NT2/D1 (cell line): ENCODE data around the genes NPFFR2 and MTHFD2L.

GRCh38 chr4:71255023-71255503, 68.0 kb downstream of the SLC4A4 start:
- RRBS, 2 experiments = no CpG with 5 or more reads among the region's 5 CpGs

- RRBS, 2 experiments = no CpG with 5 or more reads among the region's 4 CpGs
These were observed 72.8 kb downstream of the SLC4A4 start for GRCh38 chr4:71259784-71260426.

DNA sequence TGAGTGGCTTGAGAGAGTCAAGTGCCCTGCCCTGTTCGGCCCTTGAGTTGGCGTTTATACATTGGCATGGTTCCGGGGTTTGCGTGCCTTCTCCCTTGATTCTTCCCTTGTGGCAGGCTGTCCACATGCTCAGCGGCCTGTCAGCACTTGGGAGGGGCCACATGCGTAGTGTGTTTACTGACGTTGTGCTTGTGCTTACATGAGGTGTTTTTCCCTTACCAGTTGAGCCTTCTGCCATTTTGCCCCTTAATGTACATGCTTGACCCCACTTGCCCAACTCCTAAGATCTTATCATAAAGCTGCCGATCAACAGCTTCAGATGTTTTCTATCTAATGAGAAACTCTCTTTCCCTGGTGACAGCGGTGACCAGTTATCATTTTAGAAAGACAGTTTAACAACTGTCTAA, 49.4 kb upstream of the GC start:
- RRBS, 2 experiments = no CpG with 5 or more reads among the region's 9 CpGs

DNA sequence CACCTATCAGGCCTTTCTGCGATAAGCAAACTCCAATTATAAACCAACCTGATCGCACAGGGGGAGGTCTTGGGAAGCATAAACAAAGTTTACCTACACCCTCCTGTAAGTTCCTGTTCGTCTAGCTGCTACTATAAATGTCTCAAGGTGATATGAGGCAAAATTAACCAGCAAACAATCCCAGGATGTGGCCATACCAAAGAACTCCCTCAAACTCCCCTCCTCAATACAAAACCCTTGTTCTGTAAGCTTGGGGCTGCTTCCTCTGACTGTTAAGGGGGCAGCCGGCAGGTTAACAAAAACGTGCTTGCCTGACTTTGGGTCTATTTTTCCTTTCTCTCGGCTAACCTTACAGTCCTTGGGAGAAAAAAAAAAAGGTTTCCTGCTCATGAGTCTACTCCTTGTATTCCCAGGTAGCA, 74.1 kb upstream of the GC start:
- RRBS, 2 experiments = no CpG with 5 or more reads among the region's 6 CpGs

GRCh38 chr4:72031724-72032181, at the start of gene NPFFR2:
NPFFR2 (plus strand) TSS chr4:72032000.
- RRBS, 2 experiments = 2% methylated on average over 4 of the region's 26 CpGs

- RRBS, 2 experiments = no CpG with 5 or more reads among the region's 1 CpG
These were observed 165.6 kb downstream of the NPFFR2 start for GRCh38 chr4:72197523-72197722.

GRCh38 chr4:73113465-73114081, 44.1 kb upstream of the COX18 start:
- RRBS, 2 experiments = no CpG with 5 or more reads among the region's 6 CpGs

- RRBS, 2 experiments = no CpG with 5 or more reads among the region's 4 CpGs
These were observed 82.8 kb upstream of the COX18 start for GRCh38 chr4:73152231-73152895.

DNA sequence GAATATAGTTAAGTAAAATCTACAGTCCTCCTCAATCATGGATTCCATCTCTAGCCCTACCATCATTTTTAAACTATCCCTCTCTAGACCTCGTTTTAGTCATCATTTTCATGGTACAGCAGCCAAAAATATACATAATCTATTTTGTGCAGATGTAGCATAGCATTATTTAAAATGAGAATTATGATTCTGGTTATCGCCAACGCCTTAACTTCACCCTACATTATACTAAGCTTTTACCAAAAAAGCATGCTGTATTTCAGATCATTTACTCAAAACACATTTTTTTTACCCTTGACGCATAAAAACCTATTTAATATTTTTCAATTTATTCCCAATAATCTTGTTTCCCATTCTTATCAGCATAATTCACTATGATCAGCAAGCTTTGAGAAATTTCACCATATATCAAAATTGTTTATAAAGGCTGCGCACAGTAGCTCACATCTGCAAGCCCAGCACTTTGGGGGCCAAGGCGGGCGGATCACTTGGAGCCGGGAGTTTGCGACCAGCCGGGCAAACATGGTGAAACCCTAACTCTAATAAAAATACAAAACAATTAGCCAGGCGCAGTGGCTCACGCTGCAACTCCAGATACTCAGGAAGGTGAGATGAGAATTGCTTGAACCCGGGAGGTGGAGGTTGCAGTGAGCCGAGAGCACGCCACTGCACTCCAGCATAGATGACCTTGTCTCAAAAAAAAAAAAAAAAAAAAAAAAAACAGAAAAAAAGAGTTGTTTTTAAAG, 8.5 kb downstream of the ANKRD17 start:
- RRBS, 2 experiments = no CpG with 5 or more reads among the region's 15 CpGs

- RRBS, 2 experiments = no CpG with 5 or more reads among the region's 4 CpGs
These were observed 4.3 kb downstream of the ALB start for GRCh38 chr4:73408156-73409061.

- RRBS, 2 experiments = no CpG with 5 or more reads among the region's 6 CpGs
These were observed 16.4 kb downstream of the RASSF6 start for GRCh38 chr4:73603812-73604322.

DNA sequence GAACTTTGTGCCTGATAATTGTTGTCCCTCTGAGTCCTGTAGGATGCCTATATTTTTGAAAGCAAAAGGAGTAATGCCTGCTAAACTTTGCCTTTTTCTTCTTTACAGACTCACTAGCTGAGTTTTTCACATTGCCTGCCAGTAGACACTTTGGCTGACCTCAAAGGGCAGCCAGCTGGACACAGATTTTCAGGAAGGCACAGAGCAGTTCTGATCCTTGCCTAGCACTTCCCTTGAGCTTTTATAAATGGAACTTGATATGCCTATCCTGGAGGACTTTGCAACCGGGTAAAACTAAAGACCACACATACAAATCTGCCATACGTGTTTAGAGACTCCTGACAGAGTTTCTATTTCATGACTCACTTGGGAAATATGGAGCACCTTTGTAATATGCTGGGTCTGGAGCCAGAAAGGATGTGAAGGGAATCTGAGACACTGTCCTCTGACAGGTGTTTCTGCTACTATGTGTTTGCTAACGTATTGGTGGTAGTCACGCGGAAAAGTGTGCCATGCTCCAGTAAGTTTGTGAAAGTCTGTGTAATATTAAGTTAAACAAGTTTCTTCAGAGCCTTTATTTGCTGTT, 56.6 kb upstream of the RASSF6 start:
- RRBS, 2 experiments = no CpG with 5 or more reads among the region's 5 CpGs

DNA sequence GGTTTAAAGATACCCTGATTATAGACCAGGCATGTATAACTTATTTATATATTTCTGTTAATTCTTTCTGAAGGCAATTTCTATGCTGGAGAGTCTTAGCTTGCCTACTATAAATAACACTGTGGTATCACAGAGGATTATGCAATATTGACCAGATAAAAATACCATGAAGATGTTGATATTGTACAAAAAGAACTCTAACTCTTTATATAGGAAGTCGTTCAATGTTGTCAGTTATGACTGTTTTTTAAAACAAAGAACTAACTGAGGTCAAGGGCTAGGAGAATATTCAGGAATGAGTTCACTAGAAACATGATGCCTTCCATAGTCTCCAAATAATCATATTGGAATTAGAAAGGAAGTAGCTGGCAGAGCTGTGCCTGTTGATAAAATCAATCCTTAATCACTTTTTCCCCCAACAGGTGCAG, 765 bp downstream of the CXCL8 start:
- RRBS, 2 experiments = no CpG with 5 or more reads among the region's 1 CpG

DNA sequence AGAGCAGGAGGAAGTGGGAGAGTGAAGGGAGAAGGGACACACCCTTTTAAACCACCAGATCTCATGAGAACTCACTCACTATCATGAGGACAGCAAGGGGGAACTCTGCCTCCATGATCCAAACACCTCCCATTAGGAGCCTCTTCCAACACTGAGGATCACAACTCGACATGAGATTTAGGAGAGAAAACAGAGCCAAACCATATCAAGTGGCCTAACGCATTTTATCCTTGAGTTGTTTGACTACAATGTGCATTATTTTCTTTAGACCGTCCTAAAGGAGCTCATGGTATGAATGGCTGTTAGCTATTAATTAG, 19.8 kb downstream of the CXCL2 start:
- RRBS, 2 experiments = no CpG with 5 or more reads among the region's 3 CpGs

DNA sequence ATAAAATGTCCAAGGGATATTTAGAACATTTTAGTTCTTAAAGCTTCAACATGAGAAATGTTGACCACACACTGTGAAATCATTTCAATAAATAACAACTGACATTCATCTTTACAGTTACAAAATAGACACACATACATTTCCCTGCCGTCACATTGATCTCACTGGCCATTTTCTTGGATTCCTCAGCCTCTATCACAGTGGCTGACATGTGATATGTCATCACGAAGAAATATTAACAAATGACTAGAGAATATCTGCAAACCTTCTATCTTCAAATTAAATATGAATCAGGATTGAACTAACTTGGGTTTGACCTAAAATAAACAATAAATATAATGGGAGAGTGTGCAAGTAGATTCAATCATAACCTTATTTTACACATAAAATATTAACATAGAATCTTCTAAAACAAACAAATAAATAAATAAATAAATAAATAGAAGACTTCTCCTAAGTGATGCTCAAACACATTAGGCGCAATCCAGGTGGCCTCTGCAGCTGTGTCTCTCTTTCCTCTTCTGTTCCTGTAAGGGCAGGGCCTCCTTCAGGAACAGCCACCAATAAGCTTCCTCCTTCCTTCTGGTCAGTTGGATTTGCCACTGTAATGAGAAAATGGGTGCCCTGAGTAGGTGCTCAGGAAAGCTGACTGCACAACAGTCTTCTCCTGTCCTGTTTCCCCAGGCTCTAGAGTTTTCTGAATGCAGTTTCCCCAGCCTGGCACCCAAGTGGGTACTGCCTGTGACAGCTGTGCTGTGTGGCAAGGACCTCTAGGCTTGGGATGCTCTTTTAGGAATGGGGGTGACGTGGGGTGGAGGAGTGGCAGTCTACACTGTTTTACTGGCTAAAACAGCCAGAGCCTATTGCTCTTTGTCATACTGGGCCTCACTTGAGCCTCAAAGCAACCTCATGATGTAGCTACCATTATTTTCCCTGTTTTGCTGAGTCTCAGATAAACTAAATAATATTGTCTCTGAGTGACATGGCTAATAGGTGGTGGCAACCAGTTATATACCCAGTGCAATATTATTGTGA, 1.5 kb downstream of the CXCL2 start:
- RRBS, 2 experiments = no CpG with 5 or more reads among the region's 4 CpGs

DNA sequence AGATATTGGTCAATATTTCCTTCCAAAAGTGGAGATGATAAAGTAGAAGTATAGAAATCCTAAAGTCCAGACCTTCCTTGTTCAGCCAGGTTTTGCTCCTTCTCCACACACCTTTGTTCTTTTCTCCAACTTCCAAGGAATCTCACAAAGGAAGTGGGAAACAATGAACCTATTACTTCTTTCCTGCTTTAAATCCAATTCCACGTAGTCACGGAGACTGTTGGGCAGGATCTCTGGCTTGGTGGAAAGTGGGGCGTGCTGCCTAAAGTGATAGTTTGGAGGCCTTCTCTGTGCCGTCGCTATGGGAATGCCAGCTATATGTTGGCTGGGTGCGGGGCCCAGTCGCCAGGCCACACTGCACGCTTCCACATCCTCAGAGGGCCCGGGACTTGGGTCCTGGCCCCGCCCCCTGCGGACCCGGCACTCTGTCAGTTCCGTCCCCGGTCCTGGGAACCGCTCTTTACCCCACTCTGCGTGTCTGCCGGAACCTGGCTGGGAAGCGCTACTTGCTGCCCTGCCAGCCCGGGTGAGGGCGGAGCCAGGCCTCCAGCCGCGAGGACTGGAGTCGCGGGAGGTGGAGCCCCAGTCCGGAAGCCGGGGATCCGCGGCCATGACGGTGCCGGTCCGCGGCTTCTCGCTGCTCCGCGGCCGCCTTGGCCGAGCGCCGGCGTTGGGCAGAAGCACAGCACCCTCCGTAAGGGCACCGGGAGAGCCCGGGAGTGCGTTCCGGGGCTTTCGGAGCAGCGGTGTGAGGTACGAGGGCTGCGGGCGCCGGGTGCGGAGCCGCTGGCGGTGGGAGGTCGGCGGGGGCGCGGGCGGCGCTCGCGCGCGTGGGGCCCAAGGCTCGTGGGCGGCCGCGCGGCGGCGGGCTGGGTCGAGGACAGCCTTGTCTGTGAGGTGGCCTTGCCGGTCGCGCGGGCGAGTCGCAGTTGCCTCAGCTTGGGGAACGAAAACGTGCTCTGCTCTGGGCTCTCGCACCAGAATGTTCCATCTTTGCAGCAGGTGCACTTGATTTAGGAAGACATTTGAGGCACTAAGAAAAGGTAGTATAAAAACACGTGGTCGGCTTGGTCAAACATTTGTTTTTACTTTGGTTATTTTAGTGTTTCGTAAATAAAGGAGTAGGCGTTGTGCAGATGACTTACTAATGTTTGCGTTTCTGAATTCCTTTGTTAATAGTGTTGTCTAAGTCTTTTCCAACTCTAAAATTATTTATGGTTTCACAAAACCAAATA, at the start of gene MTHFD2L:
TSS of gene MTHFD2L (plus strand) at position 590 of the 1,235 bp plus-strand sequence.
- RRBS, 2 experiments = under 1 to 1% methylated on average over 24 to 31 of the region's 86 CpGs

GRCh38 chr4:74375674-74376321, 10.9 kb downstream of the EREG start:
- RRBS, 2 experiments = no CpG with 5 or more reads among the region's 7 CpGs

GRCh38 chr4:74384698-74384979, 19.7 kb downstream of the EREG start:
- RRBS, 2 experiments = no CpG with 5 or more reads among the region's 4 CpGs

DNA sequence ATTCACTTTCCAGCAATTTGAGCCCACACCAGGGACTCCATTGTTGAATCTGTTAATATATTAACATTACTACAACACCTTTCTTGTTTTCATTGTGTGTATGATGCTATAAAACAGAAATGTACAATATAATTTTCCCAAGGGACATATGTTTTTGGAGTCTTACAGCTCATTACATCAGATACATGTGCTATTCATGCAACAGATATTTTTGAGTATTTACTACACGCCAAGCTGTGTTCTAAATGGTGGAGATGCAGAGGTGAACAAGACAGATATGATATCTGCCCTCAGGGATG, 87.3 kb downstream of the AREG start:
- RRBS, 2 experiments = no CpG with 5 or more reads among the region's 1 CpG